Epithelial cell of proximal tubule (primary cell): Measurements from ENCODE around the gene CERS6.

GRCh38 chr2:160704095-160704806, 210.6 kb upstream of the RBMS1 start:
- RAMPAGE, long total RNA = no peak
- RRBS = no CpG with 5 or more reads among the region's 7 CpGs

- RAMPAGE, long total RNA = no peak
- RRBS = no CpG with 5 or more reads among the region's 6 CpGs
Observed at GRCh38 chr2:160813487-160813977, 319.9 kb upstream of the RBMS1 start.

DNA sequence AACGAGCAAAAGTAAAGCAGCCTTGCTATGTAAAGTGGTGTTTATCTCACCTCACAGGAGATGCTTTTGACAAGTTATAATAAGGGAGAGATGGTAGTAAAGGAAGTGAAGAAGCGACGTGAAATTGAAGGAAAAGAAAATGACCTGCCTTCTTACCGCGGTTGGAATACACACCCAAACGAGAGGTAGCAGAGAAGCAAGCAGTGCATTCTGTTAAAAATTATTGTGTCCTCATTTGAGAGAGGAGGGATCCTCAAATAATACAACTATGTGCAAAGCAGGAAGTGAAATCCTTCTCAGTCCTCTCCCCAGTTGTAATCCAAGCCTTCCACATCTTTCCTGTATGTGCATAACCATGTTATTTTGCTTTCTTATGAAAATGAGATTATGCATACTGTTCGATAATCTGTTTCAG, 1.0 kb downstream of the TANK start:
- RAMPAGE, long total RNA = no peak
- RRBS = no CpG with 5 or more reads among the region's 7 CpGs

- RAMPAGE, long total RNA = no peak
- RRBS = no CpG with 5 or more reads among the region's 4 CpGs
Observed at GRCh38 chr2:161243103-161243826, 65.0 kb upstream of the PSMD14 start.

DNA sequence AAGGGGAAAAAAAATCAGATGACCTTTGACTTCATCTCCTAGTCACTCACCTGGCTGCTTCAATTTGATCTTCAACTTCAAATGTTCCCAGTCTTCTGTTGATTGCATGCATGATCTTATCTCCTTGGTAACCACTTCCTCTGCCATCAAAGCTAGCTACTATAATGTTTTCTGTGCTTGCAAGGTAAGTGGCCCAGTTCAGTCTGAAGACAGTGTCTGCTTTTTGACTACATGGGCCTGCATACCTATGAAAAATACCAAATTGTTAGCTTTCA, 62.3 kb downstream of the DPP4 start:
- RAMPAGE, long total RNA = no peak

- RAMPAGE, long total RNA = no peak
- RRBS = no CpG with 5 or more reads among the region's 5 CpGs
Observed at GRCh38 chr2:162318963-162319235, 415 bp upstream of the IFIH1 start.

DNA sequence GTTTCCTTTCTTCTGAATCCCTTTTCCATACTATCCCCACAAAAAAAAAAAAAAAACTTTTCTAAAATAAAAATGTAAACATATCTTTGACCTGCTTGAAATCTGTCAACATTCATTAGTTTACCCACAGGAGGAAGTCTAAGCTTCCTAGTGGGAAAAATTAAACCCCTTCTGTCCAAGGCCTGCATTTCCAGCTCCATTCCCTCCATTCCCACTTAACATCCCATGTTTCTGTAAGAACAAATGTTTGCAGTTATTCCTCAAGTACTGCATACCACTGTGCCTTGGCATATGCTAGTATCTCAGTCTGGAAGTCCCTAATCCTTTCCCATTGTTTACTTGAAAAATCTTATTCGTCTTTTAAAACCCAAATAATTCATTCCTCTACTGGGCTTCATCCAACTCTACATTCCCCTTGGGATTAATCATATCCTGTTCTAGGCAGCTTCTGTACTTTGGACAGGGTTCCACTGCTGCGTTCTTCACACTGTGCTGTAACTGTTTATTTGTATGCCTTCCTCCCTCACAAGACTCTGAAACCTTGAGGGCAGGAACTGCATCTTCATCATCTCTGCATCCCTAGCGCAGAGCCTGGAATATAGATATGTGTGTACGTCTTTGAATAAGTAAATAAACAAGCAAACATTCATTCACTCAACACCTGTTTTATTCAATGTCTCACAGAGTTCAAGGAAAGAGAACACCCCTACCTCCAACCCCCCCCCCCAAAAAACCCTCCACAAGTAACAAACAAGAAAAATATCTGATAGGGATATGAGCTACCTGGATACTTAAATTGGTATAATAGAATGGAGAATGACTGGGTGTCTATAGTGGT, 68.3 kb downstream of the FIGN start:
- RAMPAGE, long total RNA = no peak
- RRBS = no CpG with 5 or more reads among the region's 4 CpGs

DNA sequence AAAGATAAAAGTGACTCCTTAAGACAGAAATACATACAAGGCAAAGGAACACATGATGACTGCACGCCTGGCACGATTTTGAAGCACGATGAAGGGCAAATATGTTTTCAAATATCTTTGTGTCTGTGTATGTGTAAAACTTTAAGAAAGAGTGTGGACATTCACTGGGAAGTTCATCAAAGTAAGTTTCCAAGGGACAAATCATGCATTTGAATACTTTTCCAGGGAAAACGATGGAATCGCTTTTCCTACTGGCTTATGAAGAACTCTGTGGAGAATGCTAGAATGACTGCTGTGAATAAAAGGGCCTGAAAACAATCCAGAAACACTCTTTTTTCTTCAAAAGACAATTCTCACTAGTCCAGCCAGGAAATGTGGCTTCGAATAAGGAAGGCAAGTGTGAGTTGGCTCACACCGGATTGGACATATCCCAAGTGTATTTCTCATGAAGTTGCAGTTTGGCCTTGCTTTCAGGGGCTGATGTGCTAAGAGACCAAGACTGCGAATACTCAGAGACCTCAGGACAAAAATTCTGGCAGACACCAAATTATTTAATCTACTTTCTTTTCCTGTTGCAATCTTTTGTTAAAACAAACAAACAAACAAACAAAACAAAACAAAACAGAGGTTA, 54.1 kb downstream of the FIGN start:
- RAMPAGE, long total RNA = no peak
- RRBS = no CpG with 5 or more reads among the region's 8 CpGs

- RAMPAGE, long total RNA = no peak
- RRBS = no CpG with 5 or more reads among the region's 2 CpGs
Observed at GRCh38 chr2:164560944-164561391, 60.3 kb downstream of the GRB14 start.

DNA sequence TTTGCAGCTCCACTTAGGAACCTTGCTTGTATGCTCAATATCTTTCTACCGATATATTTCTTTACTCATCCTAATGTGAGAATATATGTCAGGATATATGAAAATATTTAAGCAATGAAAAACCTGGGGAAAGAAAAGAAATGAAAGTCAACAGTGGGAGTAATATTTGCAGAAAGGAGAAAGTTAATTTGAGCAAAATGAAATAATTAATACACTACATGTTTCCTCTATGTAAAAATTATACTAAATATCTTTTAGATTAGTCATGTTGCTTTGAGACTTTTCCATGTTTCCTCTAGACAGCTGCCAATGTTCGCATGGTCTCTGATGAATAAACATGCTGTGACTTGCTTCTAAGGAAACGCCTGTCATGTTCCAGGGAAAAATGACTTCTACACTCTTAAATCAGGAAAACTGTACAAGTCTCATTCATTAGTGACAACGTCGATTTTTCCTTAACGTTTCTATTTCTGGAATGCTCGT, 1.8 kb downstream of the COBLL1 start:
- RAMPAGE, long total RNA = no peak
- RRBS = no CpG with 5 or more reads among the region's 7 CpGs

DNA sequence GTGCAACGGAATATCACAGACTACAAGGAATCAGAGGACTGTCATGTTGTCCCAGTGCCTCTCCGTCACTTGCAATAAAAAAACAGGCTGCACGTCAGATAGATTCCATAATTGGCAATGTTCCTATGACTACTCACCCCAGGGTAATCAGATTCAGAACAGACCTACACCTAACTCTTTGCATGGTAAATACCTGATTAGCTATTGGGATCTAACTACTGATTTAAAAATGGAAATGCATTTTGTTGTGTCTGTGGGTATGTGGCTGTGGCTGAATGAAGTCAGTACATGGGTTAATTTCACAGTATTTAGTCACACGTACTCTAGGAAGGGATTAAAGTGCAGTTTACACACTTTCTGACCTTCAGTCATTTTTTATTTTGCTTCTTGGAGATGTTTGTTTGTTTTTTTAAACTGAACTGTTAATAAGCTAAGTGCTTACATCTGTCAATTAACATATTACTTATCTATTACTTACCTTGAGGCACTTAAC, 91.7 kb downstream of the SCN3A start:
- RAMPAGE, long total RNA = no peak
- RRBS = no CpG with 5 or more reads among the region's 4 CpGs

DNA sequence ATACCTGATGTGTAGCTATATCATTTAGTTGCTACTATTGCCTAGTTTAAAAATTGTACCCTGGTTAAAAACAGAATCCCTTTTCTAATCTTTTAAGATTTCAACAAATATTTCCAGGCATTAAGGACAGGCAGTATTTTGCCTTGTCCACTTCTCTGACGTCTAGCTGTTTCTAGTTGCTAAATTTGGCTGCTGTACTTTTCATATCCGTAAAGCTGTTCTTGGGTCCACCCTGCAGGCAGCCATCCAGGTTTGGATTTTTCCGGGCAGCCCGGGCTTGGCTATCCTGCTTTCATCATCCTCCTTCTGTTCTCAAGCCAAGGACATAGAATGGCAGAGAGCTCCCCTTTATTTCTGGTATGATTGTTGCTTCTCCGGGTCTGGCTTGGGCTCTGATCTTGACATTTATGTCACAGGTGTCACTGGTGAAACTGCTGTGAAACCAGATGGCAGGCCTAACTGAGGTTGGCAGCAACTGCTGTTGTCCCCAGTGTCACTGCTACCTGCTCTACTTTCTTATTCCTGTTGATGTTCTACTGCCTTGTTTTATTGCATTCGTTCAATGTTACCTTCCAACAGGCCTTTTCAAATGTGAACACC, 35.5 kb downstream of the SCN2A start:
- RAMPAGE, long total RNA = no peak
- RRBS = 77% methylated on average over 2 of the region's 6 CpGs

DNA sequence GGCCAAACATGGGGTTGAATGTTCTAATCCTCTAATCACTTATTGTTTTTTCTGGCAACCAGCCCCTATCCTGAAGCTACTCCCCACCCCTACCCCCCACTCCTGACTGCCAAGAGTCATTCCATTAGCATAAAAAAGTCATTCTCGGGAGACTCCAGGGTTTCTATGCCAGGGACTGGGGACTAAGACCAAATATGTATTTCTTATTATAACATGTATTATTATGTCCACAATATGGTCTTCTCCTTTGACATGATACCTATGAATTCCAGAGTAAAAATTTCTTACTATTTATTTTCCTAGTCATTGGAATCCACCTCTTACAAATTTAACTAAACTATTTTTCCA, 102.5 kb upstream of the B3GALT1 start:
- RAMPAGE, long total RNA = no peak
- RRBS = no CpG with 5 or more reads among the region's 1 CpG

GRCh38 chr2:167250332-167251133, 42.3 kb upstream of the B3GALT1 start:
- RAMPAGE, long total RNA = no peak
- RRBS = no CpG with 5 or more reads among the region's 15 CpGs

DNA sequence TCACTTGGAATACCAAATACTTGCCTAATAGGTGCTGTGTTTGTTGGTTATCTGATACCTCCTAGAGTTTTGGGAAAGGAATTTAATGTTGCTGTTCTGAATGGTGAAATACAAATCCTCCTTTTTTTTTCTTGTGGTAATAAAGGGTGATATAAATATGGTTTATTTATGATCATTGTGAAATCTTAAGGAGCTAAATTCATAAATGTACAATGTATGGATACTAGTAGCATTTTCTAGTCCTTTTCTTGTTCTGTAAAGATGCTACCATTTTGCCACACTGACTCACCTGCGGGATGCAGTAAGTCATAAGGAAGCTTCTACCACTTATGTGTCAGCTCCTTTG, 60.9 kb downstream of the B3GALT1 start:
- RAMPAGE, long total RNA = no peak
- RRBS = no CpG with 5 or more reads among the region's 1 CpG

DNA sequence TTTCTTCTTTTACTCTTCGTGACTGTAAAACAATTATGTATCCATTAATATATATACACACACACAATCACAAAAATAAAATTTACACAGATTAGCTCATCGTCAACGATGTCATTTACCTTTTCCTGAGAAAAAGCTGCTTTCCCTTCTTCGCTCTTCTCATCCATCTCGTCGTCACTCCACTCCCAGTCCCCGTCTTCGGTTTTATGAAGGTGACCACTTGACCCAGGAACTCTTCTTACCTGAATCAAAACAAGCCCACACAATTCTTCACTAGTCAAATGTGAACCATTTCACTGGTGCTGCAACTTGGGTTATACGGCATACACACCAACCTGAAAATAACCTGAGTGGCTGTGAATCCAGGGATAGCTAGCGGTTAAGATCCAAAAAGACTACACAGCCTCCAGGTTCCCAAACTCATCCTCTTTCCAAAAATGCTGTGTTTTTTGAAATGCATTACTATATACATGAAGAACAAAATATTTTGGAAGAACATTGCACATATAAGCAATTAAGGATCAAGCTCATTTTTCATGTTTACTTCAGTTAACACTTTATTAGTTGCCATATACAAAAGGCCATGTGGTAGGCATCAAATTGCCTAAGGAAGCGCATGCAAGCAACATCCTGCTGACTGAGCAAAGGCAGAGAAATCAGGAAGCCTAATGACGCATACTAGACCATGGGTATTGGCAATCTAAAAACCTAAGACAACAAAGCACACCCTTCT, 172.2 kb downstream of the STK39 start:
- RAMPAGE, long total RNA = no peak
- RRBS = no CpG with 5 or more reads among the region's 12 CpGs

GRCh38 chr2:168181906-168182312, 65.5 kb downstream of the STK39 start:
- RAMPAGE, long total RNA = no peak
- RRBS = no CpG with 5 or more reads among the region's 4 CpGs

GRCh38 chr2:168189928-168190220, 57.5 kb downstream of the STK39 start:
- RAMPAGE, long total RNA = no peak
- RRBS = no CpG with 5 or more reads among the region's 4 CpGs

GRCh38 chr2:168455568-168456824, at the start of gene CERS6:
TSS of gene CERS6 (plus strand) at chr2:168456272.
- RAMPAGE, long total RNA = no peak
- RRBS = under 1% methylated on average over 13 of the region's 95 CpGs

- RAMPAGE, long total RNA = no peak
- RRBS = no CpG with 5 or more reads among the region's 17 CpGs
Observed at GRCh38 chr2:168457322-168457998, 1.4 kb downstream of the CERS6 start.